SK-N-SH (cell line): ENCODE measurements around a stretch of chr16.

DNA sequence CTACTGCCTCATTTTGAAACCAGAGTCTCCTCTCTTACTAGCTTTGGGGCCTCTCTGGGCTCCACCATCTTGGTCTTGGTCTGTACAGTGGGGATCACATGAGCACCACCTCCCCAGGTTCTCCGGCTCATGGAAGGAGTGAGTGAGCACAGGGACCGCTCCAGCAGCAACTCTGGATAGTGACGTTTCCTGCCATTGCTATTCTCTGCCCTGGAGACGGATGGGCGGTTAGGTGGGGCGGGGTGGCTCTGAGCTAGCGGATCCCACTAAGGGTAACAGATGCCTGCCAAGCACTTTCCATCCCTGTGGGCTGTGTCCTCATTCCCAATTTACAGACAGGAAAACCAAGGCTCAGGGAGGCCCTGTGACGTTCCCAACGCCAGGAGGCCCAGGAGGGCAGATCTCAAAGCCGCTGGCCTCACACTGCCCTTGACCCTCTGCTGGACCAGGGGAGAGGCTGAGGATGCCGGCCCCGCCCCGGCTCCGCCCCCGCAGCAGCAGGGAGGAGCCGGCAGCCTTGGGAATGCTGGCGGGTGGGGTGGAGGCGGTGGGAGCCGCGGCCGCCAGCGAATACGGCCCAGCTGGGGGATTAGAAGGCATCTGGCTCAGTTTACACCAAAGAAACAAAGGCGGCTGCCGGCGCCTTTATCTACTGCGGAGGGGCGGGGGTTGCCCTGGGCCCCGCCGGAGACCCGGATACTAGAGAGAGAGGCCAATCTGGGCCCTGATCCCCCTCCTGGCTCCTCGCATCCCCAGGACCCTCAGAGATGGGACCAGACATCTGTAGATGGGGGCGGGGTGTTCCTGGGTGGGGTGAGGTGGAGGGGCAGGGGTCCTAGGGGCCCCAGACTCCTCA is 122.2 kb upstream of the CIBAR2 start:
- RRBS: 2% methylated on average over 6 of the region's 33 CpGs
CAGE:
- cytosol, long polyA plus RNA: no peak
- long polyA plus RNA: no peak
- nucleus, long polyA plus RNA: no peak

DNA sequence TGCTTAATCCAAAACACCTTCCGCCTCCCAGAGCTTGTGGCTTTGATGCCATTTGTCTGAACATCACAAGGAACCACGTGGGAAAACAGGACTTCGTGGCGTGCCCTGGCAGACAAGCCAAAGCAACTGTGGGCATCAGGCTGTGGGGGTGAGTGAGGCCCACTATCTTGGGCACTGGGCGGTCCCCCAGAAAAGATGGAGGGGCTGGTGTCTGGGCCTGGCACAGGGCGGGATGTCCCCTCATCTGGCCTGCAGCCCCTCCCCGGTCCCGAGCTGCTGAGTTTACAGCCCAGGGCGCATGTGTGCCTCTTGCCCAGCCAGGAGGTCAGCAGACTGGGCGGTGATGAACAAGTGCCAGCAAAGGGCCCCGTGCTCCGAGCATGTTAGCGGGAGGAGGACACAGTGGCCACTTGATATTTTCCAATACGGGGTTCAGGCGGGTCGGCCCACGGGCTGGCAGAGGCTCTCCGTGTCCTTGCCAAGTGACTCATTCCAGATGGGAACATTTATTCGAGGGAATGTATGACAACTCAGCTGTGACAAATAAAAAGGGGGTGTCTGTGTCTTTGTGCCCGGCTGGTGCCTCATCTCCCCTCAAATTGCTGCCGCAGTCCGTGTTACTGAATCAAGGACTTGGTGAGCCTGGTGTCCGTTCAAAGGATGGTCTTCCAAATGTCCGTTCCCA is 173.7 kb upstream of the CIBAR2 start:
- RRBS: no CpG with 5 or more reads among the region's 24 CpGs
CAGE:
- cytosol, long polyA plus RNA: no peak
- long polyA plus RNA: no peak
- nucleus, long polyA plus RNA: no peak

- RRBS: 98% methylated on average over 3 of the region's 6 CpGs
CAGE:
- cytosol, long polyA plus RNA: no peak
- long polyA plus RNA: no peak
- nucleus, long polyA plus RNA: no peak
Observed at GRCh38 chr16:85295844-85296096, 183.5 kb upstream of the CIBAR2 start.

DNA sequence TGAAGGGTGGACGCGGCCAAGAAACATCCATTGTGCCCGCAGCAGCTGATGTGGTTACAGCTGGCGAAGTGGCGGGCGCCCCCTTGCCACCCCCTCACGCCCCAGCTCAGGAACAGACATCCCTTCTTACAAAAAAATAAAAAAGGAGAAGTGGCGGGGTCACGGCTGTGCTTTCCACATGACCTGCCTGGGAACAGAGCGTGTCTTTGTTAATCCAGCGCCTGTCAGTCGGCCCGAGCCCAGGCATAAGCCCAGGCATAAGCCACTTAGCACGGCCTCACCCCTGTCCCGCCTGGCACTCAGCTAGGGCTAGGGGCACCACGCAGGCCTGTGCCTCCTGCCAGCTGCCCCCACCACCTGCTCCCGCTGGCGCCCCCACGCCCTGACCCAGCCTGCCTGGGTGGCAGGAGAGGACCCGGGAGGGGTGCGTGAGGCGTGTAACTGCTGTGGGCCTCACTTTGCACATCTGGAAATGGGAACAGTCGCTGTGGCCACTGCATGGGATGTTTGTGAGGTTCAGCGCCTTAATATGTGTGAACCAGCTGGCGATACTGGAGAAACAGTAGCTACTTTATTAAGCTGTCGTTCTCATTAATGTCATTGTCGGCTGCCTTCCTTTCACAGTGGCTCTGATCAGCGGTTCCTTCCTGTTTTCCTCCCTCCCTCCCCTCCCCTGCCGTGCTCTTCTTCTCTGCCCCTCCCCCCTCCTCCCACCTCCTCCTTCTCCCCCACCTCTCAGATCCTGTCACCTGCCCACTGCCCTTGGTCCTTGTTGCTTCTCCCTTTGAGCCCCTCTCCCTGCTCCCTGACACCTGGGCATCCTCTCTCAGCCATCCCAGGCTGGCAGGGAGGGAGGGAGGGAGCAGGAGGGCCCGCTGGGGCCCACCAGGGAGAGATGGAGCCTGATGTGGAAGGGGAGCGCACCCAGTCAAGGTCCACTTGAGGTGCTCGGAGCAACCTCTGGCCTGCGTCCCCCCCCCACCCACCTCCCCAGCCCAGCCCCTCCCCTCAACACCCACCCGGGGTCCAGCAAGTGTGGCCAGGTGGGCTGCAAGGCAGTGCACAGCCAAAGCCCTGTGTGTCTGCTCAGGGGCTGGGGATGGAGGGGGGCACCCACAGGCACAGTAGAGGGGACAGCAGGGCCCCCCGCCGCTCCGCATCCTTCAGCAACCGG is 197.9 kb upstream of the CIBAR2 start:
- RRBS: no CpG with 5 or more reads among the region's 38 CpGs
CAGE:
- cytosol, long polyA plus RNA: no peak
- long polyA plus RNA: no peak
- nucleus, long polyA plus RNA: no peak

GRCh38 chr16:85322899-85323247 is 210.6 kb upstream of the CIBAR2 start:
- RRBS: no CpG with 5 or more reads among the region's 11 CpGs
CAGE:
- cytosol, long polyA plus RNA: no peak
- long polyA plus RNA: no peak
- nucleus, long polyA plus RNA: no peak

GRCh38 chr16:85335154-85335575 is 222.9 kb upstream of the CIBAR2 start:
- RRBS: 86% methylated on average over 4 of the region's 21 CpGs
CAGE:
- cytosol, long polyA plus RNA: no peak
- long polyA plus RNA: no peak
- nucleus, long polyA plus RNA: no peak

GRCh38 chr16:85361430-85362472 is 249.5 kb upstream of the CIBAR2 start:
- RRBS: 96% methylated on average over 6 of the region's 30 CpGs
CAGE:
- cytosol, long polyA plus RNA: no peak
- long polyA plus RNA: no peak
- nucleus, long polyA plus RNA: no peak

- RRBS: 95% methylated on average over 12 of the region's 44 CpGs
CAGE:
- cytosol, long polyA plus RNA: no peak
- long polyA plus RNA: no peak
- nucleus, long polyA plus RNA: no peak
Observed at GRCh38 chr16:85526893-85527860, 85.9 kb upstream of the GSE1 start.

GRCh38 chr16:85578739-85579692 is 34.1 kb upstream of the GSE1 start:
- RRBS: 90% methylated on average over 4 of the region's 23 CpGs
CAGE:
- cytosol, long polyA plus RNA: no peak
- long polyA plus RNA: no peak
- nucleus, long polyA plus RNA: no peak

DNA sequence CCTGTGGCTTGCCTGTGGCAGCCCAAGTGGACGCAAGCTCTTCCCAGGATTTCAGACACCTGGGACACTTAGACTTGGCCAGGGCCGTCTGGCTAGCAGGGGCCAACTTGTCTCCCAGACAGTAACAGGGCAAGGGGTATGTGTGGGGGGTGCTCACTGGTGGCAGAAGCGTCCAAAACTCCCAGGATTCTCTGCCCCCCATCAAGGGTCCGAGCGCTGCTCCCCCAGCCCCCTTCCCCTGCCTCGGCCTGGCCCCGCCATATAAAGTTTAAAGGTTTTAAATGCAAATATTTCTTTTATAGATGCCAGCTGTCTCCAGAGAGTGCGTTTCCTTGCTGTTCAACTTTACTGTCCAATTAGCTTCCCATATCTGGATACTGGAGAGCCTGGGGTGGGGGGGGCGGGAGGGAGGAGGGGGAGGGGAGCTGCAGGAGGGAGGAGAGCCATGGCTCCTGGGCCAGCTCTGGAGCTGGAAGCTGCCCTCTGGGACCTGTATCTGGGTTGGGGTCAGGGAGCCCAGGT is 6.4 kb upstream of the GSE1 start:
- RRBS: no CpG with 5 or more reads among the region's 9 CpGs
CAGE:
- cytosol, long polyA plus RNA: no peak
- long polyA plus RNA: no peak
- nucleus, long polyA plus RNA: no peak

DNA sequence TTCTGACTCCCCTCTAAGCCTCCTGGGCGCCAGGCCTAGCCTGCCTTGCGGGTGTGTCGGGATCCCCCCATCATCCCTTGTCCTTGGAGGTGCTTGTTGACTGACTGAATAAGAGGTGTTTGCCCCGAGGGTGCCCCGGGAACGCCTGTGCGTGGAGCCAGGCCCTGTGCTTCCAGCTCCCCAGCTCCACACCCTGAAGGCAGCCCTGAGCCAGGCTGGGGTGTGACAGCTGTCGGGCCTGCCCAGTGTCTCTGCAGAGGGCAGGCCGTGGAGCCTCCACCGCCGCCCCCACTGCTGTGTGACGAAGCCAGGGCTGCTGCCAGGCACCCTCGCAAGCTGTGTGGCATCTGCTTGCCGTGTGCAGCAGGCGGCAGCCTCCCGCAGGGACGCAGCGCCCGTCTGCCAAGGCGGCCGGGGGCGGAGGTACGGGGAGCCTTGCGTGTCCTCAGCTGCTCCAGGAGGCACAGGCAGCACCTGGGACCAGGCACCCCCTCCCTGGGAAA is 26.4 kb downstream of the GSE1 start:
- RRBS: no CpG with 5 or more reads among the region's 24 CpGs
CAGE:
- cytosol, long polyA plus RNA: no peak
- long polyA plus RNA: no peak
- nucleus, long polyA plus RNA: no peak

- RRBS: no CpG with 5 or more reads among the region's 19 CpGs
CAGE:
- cytosol, long polyA plus RNA: no peak
- long polyA plus RNA: no peak
- nucleus, long polyA plus RNA: no peak
Observed at GRCh38 chr16:85667738-85668469, 20.9 kb downstream of the GINS2 start.

DNA sequence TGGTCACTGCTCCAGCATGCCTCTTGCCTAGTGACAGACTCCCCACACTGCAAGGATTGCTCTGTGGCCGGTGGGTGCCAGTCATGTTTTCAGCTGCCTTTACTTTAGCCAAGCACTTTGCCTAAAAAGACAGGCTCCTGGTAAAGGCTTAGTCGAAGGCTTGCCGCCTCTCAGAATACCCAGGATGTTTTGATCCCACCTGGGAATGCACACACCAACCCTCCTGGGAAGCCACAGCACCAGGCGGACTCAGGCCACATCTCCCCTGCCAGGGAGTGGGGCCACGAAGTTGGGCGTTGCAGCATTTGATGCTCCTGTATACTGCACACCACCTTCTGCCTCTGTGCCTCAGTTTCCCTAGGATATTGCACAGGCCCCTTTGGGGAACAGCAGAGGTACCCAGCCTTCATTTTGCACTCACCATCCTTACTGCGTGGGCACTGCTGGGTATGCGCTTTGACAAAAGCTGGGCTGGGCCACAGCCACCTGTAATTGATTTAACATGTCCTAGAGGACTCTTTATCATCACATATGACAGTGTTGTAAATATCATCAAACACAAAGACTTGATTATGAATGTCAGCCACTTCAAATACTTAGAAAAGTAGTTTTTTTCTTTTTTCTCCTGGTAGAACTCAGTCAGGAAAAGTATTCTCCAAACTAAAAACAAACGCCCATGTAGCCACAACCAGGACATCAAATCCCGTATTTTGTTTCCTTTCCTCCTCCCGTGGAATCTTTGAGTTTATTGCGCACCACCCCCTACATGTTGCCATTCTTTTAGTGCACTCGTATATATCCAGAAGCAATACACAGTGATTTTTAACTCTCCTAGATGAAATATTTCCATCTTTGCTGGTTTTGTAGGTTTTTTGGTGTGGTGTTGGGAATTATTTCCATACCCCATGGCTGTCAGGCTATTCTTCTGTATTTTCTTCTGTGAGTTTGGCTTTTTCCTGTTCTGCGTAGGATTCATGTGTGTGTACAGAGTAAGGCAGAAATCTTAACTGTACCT is 19.7 kb downstream of the GINS2 start:
- RRBS: no CpG with 5 or more reads among the region's 14 CpGs
CAGE:
- cytosol, long polyA plus RNA: no peak
- long polyA plus RNA: no peak
- nucleus, long polyA plus RNA: no peak

DNA sequence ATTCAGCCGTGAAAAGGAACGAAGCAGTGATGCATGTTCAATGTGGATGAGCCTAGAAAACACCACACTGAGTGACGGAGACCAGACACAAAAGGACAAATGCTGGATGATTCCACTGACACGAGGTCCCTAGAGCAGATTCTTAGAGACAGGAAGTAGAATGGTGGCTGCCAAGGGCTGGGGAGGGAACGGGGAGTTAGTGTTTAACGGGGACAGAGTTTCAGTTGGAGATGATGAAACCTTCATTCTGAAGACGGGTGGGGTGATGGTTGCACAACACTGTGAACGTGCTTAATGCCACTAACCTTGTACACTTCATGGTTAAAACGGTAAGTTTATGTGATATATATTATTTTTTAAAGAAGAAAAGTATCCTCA is 17.7 kb downstream of the C16orf74 start:
- RRBS: no CpG with 5 or more reads among the region's 9 CpGs
CAGE:
- cytosol, long polyA plus RNA: no peak
- long polyA plus RNA: no peak
- nucleus, long polyA plus RNA: no peak

- RRBS: no CpG with 5 or more reads among the region's 16 CpGs
CAGE:
- cytosol, long polyA plus RNA: no peak
- long polyA plus RNA: no peak
- nucleus, long polyA plus RNA: no peak
Observed at GRCh38 chr16:85803350-85803964, 4.0 kb downstream of the COX4I1 start.

GRCh38 chr16:85859249-85859644 is 39.7 kb upstream of the IRF8 start:
- RRBS: no CpG with 5 or more reads among the region's 5 CpGs
CAGE:
- cytosol, long polyA plus RNA: no peak
- long polyA plus RNA: no peak
- nucleus, long polyA plus RNA: no peak

GRCh38 chr16:85905114-85905744 is 6.3 kb downstream of the IRF8 start:
- RRBS: 5% methylated on average over 5 of the region's 15 CpGs
CAGE:
- cytosol, long polyA plus RNA: no peak
- long polyA plus RNA: no peak
- nucleus, long polyA plus RNA: no peak

- RRBS: no CpG with 5 or more reads among the region's 13 CpGs
CAGE:
- cytosol, long polyA plus RNA: no peak
- long polyA plus RNA: no peak
- nucleus, long polyA plus RNA: no peak
Observed at GRCh38 chr16:85911062-85911798, 12.3 kb downstream of the IRF8 start.

- RRBS: no CpG with 5 or more reads among the region's 8 CpGs
CAGE:
- cytosol, long polyA plus RNA: no peak
- long polyA plus RNA: no peak
- nucleus, long polyA plus RNA: no peak
Observed at GRCh38 chr16:85965034-85965615, 66.2 kb downstream of the IRF8 start.

DNA sequence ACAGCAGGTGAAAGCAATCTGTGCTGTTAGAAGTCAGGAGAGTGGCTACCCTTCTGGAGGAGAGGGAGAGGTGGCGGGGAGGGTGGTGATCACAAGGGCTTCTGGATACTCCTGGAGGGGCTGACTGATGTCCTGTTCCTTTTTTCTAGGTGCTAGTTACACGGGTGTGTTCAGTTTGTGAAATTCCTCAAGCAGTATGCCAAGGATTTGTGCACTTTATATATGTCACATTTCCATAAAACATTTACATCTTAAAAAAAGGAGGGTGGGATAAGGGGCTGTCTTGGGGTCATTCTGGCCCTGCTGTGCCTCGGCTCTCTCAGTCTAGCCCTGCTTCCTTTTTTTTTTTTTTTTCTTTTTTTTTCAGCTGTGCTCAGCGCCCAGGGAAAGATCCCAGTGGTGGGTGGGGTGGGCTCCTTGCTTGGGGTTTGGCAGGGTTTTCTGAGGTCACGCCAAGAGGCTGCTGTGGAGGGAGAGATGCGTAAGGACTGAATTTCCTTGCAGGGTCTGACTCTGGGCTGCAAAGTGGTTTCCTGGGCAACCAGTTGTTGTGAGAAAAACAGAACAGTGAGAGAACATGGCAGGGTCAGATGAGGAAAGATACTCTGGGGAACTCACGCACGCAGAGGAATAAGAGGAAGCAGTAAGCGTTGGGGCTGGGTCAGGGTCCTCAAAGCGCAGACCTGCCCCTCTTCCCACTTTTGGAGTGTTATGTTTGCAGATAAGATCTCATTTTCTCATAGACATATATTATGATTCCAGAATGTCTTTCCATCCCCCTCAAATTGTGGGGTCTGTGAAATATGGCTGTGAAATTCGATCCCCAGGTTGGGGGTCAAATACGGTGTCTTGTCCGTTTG is 119.4 kb downstream of the IRF8 start:
- RRBS: no CpG with 5 or more reads among the region's 13 CpGs
CAGE:
- cytosol, long polyA plus RNA: no peak
- long polyA plus RNA: no peak
- nucleus, long polyA plus RNA: no peak